Prostate gland (tissue), 2 donors: ENCODE measurements around the gene NABP1.

- PRO-cap, result no peak
- RAMPAGE, long total RNA, 2 experiments, result no peak in any of the 2 experiments
Measured at GRCh38 chr2:190906362-190906809, 25.8 kb downstream of the GLS start.

GRCh38 chr2:190923201-190923630 is 42.6 kb downstream of the GLS start:
- PRO-cap, result no peak
- RAMPAGE, long total RNA, 2 experiments, result no peak in any of the 2 experiments

DNA sequence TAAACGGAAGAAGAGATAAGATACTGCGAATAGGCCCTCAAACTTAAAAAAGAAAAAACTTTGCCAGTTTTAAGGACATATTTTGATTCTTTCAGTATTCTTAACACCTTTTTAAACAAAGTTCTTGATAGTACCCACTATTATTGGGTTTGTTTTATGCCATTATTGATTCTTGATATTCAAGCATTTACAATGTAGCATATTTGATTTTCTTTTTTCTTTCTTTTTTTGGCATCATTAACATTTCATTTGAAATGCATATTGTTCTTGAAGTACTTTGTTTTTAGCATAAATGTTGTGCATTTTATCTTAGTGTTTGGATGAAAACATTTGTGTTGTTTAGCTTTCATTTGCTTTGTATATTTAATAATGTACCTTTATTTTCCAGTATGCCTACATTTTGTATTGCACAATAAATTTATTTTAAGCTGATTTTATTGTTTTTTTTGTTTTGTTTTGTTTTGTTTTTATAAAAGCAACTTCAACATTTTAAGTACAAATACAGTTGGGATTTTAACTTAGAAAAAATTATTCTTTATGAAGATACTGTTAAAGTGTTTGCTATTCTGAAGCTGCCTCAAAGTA is 54.3 kb downstream of the GLS start:
- PRO-cap, result no peak
- RAMPAGE, long total RNA, 2 experiments, result no peak in any of the 2 experiments

- PRO-cap, result no peak
- RAMPAGE, long total RNA, 2 experiments, result no peak in any of the 2 experiments
Measured at GRCh38 chr2:191177154-191177616, 26.4 kb upstream of the STAT4 start.

DNA sequence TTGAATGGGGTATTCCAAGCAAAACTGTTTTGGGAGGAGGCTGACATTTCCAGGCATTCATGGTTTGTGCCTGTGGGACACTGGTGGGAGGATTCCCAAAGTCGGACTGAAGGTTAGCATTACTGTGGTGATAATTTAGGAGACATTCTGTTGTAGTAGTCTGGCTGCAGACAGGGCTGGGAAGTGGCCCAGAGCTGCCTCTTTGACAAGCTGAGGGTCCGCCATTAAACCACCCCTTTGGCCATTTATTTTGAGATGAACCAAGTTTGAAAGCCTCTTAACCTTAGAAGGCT is 1.8 kb downstream of the MYO1B start:
- PRO-cap, result no peak
- RAMPAGE, long total RNA, 2 experiments, result no peak in any of the 2 experiments

- PRO-cap, result no peak
- RAMPAGE, long total RNA, 2 experiments, result start-site peak on the plus strand in 2 of 2 experiments, at chr2:191263281-191263364 at its widest, 18 to 21 reads per replicate
Measured at GRCh38 chr2:191262875-191263799, 17.9 kb downstream of the MYO1B start.

GRCh38 chr2:191675745-191676860 is 1.8 kb upstream of the NABP1 start:
- PRO-cap, result no peak
- RAMPAGE, long total RNA, 2 experiments, result no peak in any of the 2 experiments

DNA sequence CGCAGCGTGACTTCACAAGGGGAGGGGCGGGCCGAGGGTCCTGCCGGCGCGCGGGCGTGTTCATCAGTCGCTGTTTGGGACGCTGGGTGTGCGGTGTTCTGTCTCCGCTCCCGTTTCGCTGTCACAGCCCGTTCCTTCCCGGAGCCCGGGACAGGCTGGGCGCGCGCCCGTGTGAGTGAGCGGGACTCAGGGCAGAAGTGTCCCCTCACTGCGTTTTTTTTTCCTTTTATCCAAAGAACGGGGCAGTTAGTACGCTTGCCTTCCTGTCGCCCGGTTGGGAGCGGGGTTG is at the start of gene NABP1:
TSS of gene NABP1 (plus strand) at position 66 of the 289 bp plus-strand sequence.
- PRO-cap, result bidirectional peak, plus-strand start at position 66 of the sequence, minus-strand start outside the sequence
- RAMPAGE, long total RNA, 2 experiments, result start-site peak on the plus strand in 2 of 2 experiments, centred at positions 57 to 68 of the sequence, 44 to 268 reads per replicate

GRCh38 chr2:191679142-191679490 is 1.2 kb downstream of the NABP1 start:
- PRO-cap, result no peak
- RAMPAGE, long total RNA, 2 experiments, result no peak in any of the 2 experiments

- PRO-cap, result no peak
- RAMPAGE, long total RNA, 2 experiments, result no peak in any of the 2 experiments
Measured at GRCh38 chr2:191690568-191691662, 13.0 kb downstream of the NABP1 start.

DNA sequence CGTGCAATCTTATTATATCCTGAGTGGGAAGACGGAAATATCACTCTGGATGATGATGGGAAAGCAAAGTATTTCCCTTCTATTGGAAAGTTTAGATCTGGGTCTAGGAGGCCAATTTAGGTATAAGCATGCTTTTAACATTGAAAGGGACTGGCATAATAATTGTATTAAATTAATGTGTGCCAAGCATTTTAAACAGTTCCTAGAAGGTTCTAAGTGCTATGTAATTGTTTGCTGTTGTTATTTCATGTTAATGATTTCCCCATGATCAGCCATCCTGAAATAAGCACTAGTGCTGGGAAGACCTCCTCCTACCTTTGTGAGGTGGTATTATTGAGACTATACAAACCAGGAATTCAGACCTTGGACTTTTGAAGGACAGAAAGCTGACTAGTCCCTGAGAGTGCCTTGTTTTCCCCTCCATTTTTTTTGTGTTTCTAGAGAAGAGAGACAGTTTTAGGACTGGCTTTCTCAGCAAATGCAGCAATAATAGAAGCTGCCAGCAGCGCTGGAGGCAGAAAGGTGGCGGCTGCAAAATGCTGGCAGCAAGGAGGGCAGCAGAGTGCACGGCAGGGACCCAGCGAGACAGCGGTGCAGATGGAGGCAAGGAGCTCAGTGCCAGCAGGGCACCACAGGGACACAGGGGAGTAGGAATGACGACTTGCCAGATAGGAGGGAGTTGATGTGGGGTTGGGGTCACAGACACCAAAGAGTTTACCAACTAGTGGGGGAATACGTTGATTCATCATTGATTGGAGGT is 25.2 kb downstream of the NABP1 start:
- PRO-cap, result no peak
- RAMPAGE, long total RNA, 2 experiments, result no peak in any of the 2 experiments

GRCh38 chr2:195533766-195534739 is 123.0 kb upstream of the SLC39A10 start:
- PRO-cap, result no peak
- RAMPAGE, long total RNA, 2 experiments, result no peak in any of the 2 experiments

GRCh38 chr2:196134335-196134641 is 37.1 kb downstream of the STK17B start:
- PRO-cap, result no peak
- RAMPAGE, long total RNA, 2 experiments, result no peak in any of the 2 experiments

DNA sequence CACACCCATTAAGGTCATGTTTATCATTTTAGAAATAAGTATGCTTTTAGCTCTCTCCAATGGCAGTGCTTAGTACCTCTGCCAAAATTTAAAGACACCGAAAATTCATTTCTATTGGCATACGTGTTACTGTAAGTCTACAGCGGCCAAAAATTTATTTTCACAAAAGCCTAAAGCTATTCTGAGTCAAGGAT is 13.8 kb downstream of the STK17B start:
- PRO-cap, result no peak
- RAMPAGE, long total RNA, 2 experiments, result no peak in any of the 2 experiments

- PRO-cap, result no peak
- RAMPAGE, long total RNA, 2 experiments, result no peak in any of the 2 experiments
Measured at GRCh38 chr2:196157864-196158333, 13.5 kb downstream of the STK17B start.

DNA sequence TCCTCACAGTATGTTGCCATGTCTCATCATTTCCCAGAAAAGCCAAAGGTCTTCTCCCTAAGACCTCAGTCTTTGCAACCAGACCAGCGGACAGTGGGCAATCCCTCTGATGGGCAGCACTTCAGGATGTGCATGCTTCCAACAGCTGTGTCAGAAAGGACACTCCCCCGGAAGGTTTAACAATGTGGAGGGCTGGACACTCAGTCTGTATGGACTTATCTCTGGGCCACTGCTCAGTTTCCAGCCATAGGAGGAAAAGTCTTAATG is 104.6 kb upstream of the STK17B start:
- PRO-cap, result no peak
- RAMPAGE, long total RNA, 2 experiments, result no peak in any of the 2 experiments

GRCh38 chr2:196526945-196527298 is 66.4 kb downstream of the HECW2 start:
- PRO-cap, result no peak
- RAMPAGE, long total RNA, 2 experiments, result no peak in any of the 2 experiments

GRCh38 chr2:197010153-197010405 is 83.6 kb upstream of the PGAP1 start:
- PRO-cap, result no peak
- RAMPAGE, long total RNA, 2 experiments, result no peak in any of the 2 experiments

DNA sequence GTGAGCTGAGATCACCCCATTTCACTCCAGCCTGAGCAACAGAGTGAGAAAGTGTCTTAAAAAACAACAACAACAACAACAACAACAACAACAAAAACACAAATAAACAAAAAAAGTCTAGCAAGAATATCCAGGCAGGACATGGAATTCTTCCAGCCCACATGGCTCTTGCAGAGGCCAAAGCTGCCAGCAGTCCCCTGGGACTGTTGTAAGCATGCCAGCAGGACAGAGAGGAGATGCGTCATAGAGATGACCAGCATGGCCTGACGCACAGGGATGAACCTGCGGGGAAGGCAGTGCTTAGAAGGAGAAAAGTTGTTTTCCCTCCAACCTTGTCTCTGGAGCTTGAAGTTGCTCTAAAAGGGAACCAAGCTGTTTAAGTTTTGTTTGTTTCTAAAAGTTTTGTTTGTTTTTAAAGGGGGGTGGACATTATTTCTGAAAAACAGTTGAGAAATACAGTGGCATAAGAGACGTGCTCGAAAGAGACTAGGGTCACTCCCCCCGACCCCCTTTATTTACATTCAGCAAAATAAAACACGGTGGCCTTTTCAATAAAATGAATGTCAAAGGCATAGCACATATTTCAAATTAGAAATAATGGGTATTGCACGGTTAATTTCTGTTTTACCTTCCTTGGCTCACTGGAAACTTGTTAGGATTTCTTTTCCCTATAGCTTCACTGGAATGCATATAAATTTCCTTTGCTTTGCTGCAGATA is 182.4 kb upstream of the PGAP1 start:
- PRO-cap, result no peak
- RAMPAGE, long total RNA, 2 experiments, result no peak in any of the 2 experiments

DNA sequence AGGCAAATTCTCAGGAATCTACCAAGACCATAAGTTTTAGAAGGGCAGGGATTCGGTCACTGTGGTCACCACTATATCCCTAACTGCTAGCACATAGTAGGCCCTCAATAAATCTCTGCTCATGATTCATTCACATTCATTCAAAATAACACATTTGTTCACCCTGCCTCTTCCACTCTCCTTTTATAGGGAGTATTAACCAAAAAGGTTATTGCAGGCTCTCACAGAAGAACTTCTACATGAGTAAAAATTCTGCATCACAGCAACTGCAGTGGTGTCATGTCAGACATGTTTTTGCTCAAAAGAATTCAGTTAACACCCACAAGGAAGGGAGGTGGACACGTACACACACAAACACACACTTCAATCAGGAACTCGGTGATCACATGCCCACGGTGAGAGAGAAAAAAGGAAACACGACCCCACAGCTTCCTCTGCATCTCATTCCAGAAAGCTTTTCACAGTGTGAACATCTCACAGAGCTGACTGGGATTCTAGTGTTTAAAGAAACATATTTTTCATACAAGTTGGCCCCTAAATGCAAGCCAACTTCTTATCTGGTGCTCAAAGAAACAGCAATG is 98.0 kb downstream of the ANKRD44 start:
- PRO-cap, result no peak
- RAMPAGE, long total RNA, 2 experiments, result no peak in any of the 2 experiments